ENCODE measurements around a stretch of chr21.

DNA sequence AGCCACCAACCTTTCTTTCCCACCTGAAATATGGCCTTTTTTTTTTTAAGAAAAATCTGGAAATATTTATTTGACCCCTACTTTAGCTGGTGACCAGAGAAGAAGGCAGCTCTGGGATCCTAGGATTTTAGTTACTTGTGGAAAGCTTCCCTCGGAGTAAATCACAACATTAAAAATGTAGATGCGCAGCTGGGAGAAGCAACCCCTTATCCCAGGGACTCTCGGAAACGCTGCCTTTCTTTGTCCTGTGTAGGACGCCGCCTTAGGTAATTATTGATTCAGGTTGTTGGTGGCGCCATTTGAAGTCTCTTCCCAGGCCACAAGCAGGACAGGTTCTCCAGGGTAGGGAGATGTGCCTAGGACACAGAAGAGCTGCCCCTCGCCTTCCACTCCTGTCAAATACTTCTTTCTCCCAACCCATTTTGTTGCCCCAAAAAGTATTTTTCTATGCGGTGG is 10.2 kb downstream of the SLC37A1 start:
- RRBS: no CpG with 5 or more reads among the region's 9 CpGs

DNA sequence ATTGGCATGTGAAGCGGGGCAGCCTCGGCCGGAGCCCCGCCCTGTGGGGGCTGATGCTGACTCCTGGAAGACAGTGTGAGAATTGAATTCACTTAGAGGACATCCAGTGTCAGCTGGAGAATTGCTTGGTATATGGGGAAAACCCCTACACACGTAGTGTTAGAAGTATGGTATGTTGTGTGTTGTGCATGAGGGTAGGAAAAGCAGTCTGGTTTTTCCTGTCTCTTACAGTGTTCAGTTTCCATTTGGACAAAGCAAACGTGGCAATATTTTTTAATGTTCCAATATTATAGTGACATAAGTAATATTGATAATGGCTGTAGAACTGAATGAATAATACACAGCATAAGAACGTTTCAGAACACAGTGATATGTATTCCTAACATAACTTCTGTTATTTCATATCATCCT is 11.7 kb downstream of the SLC37A1 start:
- RRBS: no CpG with 5 or more reads among the region's 7 CpGs

- RRBS: no CpG with 5 or more reads among the region's 21 CpGs
Observed at GRCh38 chr21:42539108-42539852, 25.6 kb downstream of the SLC37A1 start.

DNA sequence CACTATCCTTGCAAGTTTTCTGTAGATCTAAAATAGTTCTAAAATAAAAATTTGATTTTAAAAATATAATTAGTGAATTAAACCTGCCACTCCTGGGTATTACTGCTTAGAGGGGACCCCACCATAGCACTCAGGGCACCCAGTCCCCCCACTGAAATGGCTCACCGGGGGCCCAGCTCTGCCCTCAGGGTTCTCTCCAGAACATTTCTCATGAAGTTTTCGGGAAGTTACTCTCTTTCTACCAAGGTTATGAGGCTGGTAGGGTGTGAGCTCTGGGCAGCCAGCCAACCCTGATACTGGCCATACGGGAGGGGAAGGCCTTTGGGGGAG is 13.0 kb upstream of the PDE9A start:
- RRBS: no CpG with 5 or more reads among the region's 3 CpGs

- RRBS: 80% methylated on average over 1 of the region's 22 CpGs
Observed at GRCh38 chr21:42656108-42656900, 2.9 kb downstream of the PDE9A start.

DNA sequence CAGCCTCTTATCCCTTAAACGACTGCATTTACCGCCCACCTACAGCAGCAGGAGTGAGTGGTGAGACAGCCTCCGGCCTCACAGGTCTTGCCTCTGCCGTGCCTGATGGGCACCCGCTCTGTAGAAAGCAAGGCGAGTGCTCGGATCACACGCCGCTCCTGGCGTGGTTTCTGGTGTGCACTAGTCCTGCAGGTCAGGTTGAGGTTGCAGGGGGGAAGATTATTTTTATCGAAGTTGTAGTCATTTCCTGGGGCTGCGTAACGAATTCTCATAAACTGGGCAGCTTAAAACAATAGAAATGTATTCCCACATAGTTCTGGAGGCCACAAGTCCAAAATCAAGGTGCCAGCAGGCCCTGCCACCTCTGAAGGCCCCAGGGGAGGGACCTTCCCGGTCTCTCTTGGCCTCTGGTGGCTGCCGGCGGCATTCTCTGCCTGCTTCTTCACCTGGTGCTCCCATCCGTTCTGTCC is 92.6 kb downstream of the PDE9A start:
- RRBS: no CpG with 5 or more reads among the region's 17 CpGs

- RRBS: no CpG with 5 or more reads among the region's 10 CpGs
Observed at GRCh38 chr21:42784241-42784876, 95.0 kb downstream of the WDR4 start.

DNA sequence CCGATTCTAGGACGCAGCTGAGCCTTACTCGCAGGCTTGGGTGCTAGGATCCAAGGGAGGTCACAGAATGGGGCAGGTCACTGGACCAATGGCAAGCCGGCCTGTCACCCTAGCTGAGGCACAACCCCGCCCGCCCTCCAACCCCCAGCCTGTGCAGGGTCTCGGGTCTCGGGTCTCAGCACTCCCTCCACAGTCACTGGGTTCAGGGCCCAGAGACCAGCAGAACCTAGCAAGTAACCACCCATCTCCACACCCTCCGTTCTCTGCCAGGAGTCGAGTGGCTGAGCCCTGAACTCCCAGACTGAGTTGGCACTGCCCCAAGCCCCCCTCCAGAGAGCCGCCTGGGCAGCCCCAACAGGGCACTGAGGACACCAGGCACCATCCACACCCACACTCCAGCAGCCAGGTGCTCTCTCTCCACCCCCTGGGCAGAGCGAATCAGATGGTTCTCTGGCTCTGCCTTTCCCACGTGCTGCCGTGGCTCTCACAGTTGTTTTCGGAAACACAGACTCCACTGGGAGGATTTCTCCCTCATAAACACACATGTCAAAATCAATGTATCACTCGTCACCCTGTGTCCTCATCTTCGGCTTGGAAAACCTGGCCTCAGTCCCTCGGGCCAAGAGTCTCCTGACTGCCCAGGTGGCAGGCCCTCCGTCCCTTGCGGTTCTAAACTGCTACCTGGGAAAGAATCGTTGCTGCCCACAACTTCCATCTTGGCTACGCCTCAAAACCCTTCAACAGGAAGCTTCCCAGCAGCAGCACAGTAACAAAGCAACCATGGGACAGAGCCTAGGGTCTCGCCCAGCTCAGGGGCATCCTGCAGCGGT is 13.5 kb downstream of the WDR4 start:
- RRBS: no CpG with 5 or more reads among the region's 24 CpGs

DNA sequence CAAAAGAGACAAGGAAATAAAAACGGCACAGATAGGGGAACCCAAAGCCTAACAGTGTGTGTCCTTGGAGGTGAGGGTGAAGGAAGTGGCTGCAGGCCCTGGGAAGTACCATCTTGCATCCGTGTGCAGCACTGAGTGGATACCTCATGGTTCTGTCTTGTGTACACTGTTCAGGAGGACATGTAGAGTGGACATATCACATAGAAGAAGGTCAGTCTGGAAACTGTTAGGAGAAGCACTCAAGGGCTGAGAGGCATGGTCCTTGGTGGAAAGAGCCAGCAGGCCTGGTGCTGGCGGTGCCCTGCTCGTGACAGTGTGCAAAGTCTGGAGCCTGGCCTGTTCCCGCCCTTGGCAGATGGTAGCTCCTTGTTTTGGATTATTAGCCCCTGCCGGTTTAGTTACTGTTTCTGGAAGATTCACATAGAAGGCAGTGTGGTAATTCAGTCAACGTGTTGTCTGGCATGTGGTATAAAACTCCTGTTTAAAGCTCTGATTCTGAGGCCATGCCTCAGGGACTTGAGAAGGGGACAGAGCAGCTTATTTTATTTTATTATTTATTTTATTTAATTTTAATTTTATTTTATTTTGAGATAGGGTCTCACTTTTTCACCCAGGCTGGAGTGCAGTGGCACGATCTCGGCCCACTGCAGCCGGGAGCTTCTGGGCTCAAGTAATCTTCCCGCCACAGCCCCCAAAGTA is 6.8 kb downstream of the PKNOX1 start:
- RRBS: no CpG with 5 or more reads among the region's 11 CpGs

DNA sequence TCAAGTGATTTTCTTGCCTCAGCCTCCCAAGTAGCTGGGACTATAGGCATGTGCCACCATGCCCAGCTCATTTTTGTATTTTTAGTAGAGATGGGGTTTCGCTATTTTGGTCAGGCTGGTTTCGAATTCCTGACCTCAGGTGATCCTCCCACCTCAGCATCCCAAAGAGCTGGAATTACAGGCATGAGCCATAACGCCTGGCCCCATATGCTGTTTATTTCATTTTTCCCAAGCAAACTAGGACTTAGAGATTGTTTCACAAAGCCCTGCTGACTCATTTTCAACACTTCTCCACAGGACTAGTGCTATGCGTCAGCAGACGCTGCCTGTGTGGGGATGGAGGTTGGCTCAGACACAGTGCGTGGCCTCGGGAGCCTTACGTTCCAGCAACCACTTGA is 22.6 kb downstream of the PKNOX1 start:
- RRBS: no CpG with 5 or more reads among the region's 8 CpGs

- RRBS: 5% methylated on average over 12 of the region's 21 CpGs
Observed at GRCh38 chr21:43173409-43173757, 4.6 kb downstream of the CRYAA start.

GRCh38 chr21:43188670-43189282 is 20.0 kb downstream of the CRYAA start:
- RRBS: 30% methylated on average over 4 of the region's 16 CpGs

DNA sequence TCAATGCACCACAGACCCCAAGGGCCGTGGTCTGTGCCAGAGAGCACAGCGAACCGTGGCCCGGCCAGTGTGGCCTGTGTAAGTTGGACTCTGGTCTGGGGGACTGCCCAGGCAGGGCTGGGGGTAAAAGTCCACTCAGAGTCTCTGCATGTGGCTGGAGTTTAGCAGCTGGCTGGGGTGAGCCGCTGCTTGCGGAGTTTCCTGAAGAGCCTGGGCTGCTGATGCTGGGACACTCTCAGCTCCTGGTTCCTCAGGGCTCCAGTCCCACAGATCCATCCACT is 105.7 kb downstream of the CRYAA start:
- RRBS: no CpG with 5 or more reads among the region's 6 CpGs

DNA sequence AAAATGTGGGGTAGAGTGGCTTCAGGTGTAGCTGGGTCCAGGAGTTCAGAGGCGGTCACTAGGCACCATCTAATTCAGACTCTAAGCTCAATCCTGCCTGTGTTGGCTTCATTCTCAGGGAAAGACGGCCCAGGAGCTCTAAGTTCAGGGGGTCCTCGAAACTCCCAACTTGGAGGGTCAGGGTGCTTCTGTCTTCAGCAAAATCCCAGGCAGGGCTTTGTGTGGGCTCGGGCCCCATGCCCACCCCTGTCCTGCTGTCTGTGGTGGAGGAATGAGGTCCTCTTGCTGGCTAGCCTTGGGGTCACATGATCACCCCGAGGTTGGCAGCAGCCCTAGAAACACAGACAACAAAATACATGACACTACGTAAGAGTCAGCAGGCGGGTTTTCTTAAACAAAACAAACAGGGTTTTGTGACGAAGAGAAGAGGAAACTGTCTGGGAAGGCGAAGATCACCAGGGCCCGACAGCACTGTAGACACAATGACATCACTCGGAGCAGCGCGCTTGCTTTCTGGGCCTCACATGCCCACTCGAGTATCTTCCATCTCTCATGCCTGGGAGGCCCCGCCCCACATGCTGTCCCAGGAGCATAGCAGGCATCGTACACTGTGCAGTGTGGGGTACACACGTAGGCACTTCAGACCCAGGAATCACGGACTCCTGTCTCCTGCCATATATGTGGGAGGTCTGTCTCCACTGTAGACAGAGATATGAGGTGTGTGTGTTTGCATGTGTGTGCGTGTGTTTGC is 94.9 kb downstream of the SIK1 start:
- RRBS: no CpG with 5 or more reads among the region's 19 CpGs

DNA sequence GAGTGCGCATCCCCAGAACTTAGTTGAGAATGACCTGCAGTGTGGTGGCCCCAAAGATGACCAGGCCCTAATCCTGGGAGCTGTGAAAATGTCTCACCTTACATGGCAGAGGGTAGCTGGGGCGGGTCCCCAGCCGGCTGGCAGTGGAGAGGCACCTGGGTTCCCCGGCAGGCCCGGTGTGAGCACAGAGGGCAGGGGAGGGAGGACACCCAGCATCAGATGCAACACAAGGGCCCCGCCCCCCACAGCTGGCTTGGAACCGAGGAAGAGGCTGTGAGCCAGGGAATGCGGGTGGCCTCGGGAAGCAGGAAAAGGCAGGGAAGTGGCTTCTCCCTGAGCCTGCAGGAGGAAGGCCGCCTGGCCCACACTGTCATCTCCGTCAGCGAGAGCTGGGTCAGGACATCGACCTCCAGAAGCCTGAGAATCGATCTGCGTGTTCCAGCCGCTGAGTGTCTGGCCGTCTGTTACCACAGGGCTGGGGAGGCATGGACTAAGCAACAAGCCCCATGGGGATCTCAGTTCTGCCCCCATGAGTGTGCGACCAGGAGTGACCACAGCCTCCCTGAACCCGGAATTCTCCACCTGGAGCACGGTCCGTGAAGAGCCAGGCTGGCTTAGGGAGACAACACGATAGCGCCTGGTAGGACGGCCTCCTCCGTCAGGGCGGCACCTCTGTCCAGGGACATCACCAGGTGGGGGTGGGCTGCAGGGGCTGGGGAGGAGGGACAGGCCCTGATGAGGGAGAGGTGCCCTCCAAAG is 87.2 kb downstream of the SIK1 start:
- RRBS: no CpG with 5 or more reads among the region's 26 CpGs

- RRBS: no CpG with 5 or more reads among the region's 19 CpGs
Observed at GRCh38 chr21:43340688-43341152, 86.2 kb downstream of the SIK1 start.

- RRBS: 5% methylated on average over 4 of the region's 48 CpGs
Observed at GRCh38 chr21:43360852-43362130, 65.6 kb downstream of the SIK1 start.

DNA sequence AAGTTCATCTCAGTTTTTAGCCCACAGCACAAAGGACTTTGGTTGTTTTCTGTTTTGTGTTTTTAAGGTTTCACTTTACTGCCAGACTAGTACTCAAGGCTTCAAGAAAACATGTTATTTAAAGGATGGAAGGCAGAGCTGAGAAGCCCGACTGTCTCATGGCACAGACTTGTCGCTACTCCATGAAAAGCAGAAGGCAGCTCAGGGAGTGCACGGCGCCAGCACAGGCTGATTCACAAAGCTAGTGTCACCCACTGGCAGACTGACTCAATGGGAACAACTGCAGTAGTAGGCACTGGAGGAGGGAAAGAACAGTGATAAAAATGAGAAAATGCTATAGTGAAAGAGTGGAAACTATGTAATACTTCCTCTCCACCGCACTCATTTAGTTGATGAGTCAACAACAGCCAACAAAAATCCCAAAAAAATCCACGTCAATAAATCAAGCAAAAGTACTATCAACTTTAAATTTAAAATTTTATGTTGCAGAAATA is 14.7 kb downstream of the HSF2BP start:
- RRBS: no CpG with 5 or more reads among the region's 6 CpGs

DNA sequence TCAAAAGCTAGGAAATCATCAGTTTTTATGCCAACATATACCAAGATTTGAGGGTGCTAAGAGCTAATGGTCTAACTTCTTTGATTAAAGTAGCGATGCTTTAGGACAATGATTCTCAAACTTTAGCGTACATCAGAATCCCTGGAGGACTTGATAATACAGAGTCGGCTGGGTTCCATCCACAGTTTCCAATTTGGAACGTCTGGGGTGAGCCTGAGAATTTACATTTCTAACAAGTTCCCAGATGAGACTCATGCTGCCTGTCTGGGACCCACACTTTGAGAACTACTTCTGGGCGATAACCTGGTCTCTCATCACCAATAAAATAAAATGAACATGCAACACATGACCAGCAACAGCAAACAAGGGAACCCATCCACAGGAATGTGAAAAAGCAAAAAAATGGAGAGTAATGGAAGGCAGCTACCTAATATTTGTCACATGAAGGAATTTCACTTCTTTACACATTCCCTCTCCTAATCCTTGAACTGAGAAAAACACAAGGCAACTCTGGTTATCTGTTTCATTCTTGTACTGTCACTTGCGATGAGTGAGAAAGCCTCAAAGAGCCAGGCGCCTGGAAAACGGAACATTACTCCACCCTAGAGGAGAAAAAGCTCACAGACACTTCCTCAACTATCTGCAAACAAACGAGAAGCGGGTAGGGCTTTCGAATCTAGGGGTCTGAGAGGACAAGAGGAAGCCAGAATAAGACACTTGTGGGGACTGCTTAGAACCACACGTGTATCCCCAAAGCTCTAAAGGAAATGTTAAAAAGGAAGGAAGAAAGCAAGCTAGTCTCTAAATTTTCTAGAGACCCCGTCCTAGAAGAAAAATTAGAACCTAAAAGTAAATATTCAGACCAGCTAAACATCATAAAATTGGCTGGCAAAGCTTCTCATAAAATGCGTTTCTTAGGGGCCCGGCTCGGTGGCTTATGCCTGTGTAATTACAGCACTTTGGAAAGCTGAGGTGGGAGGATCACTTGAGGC is 13.9 kb downstream of the HSF2BP start:
- RRBS: no CpG with 5 or more reads among the region's 16 CpGs

GRCh38 chr21:43728129-43729113 is 9.5 kb downstream of the PDXK start:
- RRBS: 9% methylated on average over 4 of the region's 49 CpGs

Measured in GM06990 (cell line).